Non-pigmented ciliary epithelial cell (primary cell): ENCODE data around the genes SRPK3, AVPR2, IRAK1 and OPN1MW3.

GRCh38 chrX:153688921-153690086 lies 1.6 kb downstream of the SLC6A8 start:
- RRBS, result 2% methylated on average over 16 of the region's 65 CpGs

GRCh38 chrX:153690087-153690851 lies 2.5 kb downstream of the SLC6A8 start:
- RRBS, result no CpG with 5 or more reads among the region's 21 CpGs

- RRBS, result 26% methylated on average over 4 of the region's 44 CpGs
These were observed 6.9 kb downstream of the SLC6A8 start for GRCh38 chrX:153694284-153695413.

DNA sequence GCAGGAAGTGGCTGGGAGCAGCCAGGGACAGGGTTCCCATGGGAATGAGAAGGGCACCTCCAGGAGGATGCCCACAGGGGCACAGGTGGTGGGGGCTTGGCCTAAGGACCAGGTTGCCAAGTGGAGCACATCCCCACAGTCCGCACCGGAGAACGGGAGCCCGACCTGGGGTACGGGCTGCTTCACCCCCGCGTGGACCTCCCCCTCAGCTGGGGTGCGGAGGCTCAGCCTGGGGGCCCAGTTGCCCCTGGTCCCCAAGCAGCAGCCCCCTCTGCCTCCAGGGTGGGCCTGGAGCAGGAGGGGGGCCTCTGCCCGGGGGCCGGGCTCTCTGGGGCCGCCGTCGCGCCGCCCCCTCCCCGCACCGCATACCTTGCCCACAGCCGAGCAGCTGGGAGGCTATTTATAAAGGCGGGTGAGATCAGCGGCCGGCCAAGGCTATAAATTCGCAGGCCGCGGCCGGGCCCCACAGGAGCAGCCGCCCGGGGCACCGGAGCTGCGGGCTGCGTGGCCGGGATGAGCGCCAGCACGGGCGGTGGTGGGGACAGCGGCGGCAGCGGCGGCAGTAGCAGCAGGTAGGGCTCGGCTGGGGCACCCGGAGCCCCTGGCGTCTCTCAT lies at the start of gene SRPK3:
SRPK3 (plus strand) TSS at position 468 of the 615 bp plus-strand sequence.
- RRBS, result 13% methylated on average over 12 of the region's 41 CpGs

DNA sequence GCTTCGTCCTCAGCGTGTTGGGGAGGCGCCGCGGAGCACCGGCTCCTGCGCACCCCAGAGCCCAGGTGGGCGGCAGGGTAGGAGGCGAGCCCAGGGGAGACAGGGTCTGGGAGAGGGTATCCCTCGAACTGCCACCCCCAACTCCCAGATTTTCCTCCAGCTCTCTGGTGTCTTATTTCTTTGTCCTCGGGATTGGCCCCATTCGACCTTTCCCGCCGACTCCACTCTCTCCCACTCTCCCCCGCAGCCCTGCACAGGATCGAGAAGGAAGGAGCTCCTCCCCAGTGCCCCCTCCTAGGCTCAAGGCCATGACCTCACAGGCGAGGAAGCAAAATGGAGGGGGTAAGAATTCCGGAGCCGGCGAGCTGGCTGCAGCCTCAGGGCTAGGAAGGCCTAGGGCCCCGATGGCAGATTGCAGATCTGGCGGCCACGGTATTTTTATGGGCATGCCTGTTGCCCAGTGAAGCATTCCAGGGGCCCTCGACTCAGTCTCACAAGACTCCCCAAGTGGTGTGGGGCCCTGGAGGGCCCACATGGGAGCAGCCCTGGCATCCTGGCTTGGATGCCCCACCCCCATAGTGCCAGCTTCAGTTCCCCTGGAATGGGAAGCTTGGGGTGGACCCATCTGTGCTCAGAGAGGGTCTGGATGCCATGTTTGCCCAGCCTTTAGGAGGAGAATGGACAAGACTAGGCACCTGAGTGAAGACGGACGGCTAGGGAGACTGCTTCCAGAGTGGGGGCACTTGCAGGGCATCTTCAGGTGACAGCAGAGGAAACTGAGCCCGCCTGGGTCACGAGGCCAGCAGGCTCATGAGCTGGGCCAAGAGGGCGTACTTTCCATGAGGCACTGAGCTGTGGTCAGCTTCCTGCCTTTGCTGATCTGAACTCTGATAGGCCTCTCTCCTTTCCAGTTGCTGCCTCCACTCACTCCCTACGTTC lies 1.0 kb upstream of the L1CAM start:
- RRBS, result 24% methylated on average over 5 of the region's 30 CpGs

GRCh38 chrX:153904379-153905461 lies at the start of gene AVPR2:
Gene AVPR2, plus strand, starts transcription at chrX:153904673.
- RRBS, result no CpG with 5 or more reads among the region's 25 CpGs

DNA sequence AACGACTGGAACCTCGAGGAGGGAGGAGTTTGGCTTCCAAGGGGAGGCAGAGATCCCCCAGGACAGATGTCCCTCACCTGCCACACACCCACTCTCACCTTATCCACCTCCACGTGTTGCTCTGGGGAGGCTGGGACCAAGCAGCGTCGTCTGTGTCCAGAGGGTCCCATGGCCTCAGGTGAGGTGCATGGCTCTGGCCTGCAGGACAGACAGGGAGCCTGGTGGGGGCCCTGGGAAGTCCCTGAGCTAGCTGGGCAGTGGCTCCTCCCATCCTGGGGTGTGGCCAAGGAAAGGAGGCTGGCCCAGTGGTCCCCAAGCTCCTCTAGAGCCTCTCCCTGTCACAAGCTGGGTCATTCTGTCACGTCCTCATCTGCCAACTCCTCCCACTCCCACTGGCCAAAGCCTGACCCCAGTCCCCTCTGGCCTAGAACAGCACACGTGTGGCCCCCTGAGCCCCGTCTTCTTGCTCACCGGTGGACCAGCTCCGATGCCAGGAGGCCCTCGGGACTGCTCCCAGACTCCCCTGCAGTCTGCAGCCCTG lies 4.6 kb downstream of the AVPR2 start:
- RRBS, result no CpG with 5 or more reads among the region's 11 CpGs

DNA sequence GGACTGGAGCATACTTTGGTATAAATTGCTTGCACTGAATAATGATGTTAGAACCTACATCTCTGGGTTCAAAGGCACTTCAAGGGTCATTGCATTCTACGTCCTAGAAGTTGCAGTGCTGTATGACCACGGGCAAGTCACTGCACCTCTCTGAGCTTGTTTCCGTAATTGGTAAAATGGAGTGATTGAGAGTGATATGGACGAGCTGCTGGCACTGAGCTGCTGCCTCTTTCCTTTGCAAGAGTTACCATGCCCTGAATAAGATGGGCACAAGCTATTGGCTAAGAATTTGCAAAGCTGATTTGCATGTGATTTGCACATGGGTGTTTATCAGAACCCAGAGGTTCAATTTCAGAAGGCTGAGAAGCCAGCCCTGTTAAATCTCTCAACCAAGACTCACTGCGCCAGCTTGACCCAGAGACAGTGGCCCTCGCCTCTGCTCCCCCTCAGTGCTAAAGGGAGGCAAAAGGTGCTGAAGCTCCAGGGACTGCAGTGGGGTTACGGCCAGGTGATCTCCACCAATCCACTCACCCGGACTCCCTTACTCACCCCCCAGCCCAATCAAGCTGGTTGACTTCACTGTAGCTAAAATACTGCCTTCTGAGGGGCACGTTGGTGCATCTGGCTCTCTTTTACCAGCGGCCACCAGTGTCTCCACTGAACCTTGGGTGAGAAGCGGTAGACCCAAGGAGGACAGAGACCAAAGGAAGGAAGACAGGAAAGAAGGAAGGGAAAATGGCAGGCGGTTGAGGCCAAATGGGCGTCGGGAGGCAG lies 665 bp downstream of the ARHGAP4 start:
- RRBS, result no CpG with 5 or more reads among the region's 14 CpGs

DNA sequence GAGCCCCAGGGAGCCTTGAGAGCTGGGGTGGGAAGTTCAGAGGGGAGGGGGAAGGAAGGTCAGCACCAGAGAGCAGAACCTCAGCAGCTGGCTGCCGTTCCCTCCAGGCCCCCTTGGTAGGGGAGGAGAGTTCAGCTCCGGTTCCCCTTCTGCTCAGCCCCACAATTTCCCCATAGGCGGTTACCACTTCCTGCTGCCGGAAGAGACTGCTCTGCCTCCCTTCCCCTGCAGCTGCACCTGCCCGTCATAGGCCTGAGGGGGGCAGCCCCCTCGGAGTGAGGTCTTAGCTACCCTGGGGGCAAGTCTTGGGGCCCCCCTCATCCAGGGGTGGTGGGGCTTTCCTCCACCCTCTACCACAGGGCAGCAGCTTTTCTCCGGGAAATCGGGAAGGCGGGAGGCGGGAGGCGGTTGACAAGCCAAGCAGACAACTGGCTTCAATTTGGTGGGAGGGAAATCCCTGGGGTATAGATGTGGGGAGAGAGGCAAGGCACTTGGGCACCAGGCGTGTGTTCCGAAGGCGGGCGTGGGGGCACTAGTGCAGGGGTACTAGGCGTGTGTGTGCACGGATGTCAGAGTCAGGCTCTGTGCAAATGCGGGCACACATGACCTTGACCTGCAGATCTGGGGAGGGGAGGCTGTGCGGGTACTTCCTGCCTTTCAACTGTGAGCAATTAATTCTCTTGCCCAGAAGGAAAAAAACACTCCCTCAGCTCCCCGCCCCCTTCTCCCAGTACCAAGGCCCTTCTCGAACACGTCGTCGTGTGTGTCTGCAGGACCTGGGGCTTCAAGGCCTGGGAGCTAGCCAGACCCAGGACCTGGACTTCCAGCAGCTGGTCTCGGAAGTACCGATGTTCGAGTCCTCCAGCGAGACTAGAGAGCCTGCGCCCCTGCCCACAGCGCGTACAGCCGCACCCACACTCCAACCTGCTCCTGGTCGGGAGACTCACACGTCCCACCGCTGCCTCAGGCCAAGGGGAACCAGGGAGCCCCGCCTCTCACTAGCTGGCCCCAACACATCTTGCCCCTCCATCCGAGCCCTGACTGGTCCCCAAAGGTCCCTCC lies 1.0 kb upstream of the ARHGAP4 start:
- RRBS, result 5% methylated on average over 3 of the region's 37 CpGs

GRCh38 chrX:153981551-153982458 lies 9.3 kb downstream of the TMEM187 start:
- RRBS, result 65% methylated on average over 9 of the region's 50 CpGs

- RRBS, result 60% methylated on average over 3 of the region's 29 CpGs
These were observed 12.8 kb downstream of the TMEM187 start for GRCh38 chrX:153985002-153986059.

- RRBS, result no CpG with 5 or more reads among the region's 10 CpGs
These were observed 7.3 kb downstream of the IRAK1 start for GRCh38 chrX:154012448-154012695.

DNA sequence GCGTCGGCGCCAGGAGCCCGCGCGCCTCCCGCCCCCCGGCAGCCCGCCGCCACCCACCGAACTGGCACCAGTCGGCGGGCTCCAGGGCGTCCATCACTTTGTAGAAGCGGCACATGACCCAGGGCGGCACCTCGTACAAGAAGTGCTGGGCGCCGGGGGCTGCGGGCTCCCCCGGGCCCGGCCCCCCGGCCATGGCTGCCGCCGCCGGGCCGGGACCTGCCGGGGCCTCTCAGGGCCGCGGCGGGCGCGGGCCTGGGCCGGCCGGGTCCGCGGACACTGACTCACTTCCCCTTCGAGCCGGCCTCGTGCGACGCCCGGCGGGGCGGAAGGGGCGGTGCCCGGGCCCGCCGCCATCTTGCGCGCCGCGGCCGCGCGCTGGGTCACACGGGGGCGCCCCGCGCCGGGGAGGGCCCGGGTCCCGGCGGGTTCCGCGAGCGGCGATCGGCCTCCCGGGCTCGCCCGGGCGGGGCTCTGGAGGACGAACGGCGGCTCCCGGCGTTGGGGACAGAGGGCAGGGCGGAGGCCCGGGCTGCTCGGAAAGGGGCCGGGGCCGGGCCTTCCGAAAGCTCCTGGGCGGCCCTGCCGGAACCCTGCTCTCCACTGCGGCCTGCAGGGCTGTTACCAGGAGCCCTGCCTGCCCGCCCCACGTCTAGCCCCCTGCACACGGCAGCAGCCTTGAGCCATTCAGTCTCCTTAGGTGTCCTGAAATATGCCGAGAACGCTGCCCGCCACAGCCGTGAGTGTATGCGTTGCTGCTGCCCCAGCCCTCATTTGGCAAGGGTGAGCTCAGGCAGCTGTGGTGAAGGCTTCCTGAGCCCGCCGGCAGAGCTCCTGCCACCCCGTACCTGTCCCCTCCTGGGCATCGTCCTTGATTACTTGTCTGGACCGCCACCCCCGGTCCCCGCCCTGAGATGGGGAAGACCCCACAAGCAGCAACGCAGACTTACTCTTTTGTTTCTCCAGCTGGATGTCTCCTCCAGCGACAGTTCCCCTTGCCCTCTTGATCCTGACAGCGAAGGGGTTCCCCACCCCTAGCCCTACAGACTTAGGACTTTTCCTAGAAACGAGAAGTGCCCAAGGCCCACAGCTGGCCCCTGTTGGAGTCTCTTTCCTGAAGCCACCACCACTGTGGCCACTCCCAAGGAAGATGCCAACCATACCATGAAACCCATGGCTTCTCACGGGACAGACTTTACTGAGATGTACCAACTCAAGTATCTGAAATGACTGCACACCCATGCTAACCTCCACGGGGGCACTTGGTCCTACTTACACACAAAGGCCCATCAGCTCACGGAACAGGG lies at the start of gene IRAK1:
IRAK1 (minus strand) TSS at position 283 of the 1,304 bp plus-strand sequence.
- RRBS, result 2% methylated on average over 33 of the region's 109 CpGs

DNA sequence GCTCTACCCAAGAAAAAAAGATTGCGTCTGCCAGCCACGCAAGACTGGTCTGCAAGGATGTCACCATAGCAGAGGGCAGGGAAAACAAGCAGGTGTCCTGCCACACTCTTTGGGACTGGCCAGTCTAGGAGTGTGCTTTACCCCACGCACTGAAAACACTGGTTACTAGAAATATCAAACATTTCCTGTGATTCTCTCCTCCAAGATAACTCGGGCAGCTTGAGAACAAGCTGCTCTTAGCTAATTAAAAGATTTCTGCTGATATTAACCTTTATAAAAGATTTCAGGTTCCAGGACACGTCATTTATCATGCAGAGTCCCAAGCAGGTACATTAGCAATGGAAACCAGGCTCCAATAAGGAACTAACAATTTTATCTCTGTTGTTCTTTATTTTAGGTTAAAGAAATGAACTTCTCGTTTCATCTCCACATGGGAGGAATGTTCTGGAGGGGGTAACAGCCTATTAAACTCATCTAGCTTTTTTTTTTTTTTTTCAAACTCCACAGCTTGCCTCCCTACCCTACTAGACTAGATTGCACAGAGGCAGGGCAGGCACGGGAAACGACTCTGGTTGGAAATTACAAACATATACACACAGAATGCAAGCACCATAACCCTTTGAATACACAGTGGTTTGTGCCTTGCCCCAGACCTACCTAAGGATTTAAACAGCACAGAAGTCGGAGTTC lies 2.9 kb downstream of the MECP2 start:
- RRBS, result no CpG with 5 or more reads among the region's 9 CpGs

DNA sequence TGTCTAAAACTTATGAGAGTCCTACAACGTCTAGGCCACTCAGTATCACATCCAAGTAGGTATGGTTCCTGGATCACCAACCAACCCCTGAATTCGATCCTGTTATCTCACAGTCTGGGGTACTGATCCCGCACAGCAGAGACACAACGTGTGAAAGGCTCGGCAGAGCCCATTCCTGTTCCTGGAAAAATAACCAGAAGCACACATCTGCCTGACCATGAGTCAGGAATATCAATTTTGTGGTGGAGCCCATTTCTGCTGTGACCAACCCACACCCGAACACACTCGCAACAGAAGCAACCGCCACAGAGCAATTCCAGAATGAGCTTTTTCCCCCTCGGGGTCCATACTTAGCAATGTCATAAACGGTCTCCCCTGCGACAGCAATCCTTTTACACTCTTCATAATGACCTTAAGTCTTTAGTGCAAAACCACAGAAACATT lies 1.4 kb downstream of the MECP2 start:
- RRBS, result no CpG with 5 or more reads among the region's 11 CpGs

DNA sequence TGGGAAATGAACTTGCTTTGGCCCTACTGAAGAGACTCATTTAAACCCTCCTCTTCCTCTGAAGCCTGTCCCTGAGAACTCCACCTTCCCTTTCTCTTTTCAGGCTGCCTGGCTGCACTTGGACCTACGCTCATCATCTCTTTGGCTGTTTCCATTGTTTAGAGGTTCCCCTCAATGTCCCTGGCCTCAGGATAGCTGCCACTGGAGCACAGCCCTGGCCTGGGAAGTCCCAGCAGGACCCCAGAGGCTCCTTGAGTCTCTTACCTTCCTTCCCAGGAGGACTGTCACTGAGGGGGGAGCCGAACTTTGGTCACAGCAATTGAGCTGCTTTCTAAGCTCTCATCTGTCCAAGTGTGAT lies 22.7 kb upstream of the OPN1LW start:
- RRBS, result no CpG with 5 or more reads among the region's 2 CpGs

DNA sequence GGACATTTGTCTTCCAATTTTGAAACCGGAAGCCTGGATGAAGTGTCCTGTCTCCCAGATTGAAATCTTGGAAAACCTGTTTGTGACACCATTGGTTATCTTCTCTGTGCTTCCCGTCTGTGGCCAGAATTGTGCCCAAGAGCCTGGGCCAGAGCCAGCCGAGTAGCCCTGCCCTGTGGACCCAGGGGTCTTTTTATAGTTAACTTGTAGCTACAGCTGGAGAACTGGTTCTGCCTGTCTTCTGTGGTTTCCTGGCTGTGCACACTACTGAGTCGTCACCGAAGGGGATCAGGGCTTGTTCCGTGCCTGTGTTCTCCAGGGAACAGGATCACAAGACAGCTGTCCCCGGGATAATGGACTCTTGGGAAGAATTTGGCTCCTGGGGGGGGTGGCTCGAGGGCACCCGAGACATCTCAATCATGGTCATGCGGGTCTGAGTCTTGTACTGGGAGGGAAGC lies 22.1 kb upstream of the OPN1LW start:
- RRBS, result no CpG with 5 or more reads among the region's 10 CpGs

GRCh38 chrX:154257218-154257672 lies at the start of gene OPN1MW3:
Gene OPN1MW3, plus strand, starts transcription at chrX:154257582.
- RRBS, result no CpG with 5 or more reads among the region's 18 CpGs

- RRBS, result no CpG with 5 or more reads among the region's 5 CpGs
These were observed 38.5 kb downstream of the TKTL1 start for GRCh38 chrX:154334094-154334405.

- RRBS, result no CpG with 5 or more reads among the region's 37 CpGs
These were observed 17.5 kb downstream of the FLNA start for GRCh38 chrX:154356762-154357561.